H9 (cell line): Measurements from ENCODE around the gene MORC3.

- PRO-cap, result no peak
Measured at GRCh38 chr21:34826796-34827420, 158.1 kb downstream of the CLIC6 start.

DNA sequence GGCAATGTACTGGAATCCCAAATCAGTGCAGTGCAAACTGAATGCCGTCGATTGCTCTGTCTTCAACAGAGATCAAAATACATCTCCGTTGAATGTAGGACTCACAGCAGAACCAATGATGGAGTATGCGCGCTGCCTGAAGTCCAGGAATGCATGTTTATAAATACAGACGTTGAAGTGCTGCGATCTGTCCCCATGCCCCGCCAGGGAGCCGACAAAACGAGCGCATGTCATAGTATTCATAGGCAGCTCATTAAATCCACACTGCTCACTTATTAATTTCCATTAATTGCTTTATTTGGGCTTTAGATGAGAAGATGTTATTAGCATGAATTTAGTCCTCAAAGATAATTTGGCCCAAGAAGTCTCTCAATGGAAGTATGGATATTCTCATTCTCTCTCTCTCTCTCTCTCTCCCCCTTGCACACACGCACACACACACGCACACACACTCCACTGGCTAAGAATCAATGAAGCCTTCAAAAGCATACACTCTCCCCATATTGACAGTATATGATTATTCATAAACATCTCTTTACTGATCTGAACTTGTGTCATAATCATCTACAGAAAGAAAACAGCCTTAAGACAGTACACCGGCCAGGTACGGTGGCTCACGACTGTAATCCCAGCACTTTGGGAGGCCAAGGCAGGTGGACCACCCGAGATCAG is 175.2 kb downstream of the RUNX1 start:
- PRO-cap, result no peak

GRCh38 chr21:34878125-34878955 is 170.8 kb downstream of the RUNX1 start:
- PRO-cap, result no peak

GRCh38 chr21:34892196-34892550 is 156.9 kb downstream of the RUNX1 start:
- PRO-cap, result no peak

DNA sequence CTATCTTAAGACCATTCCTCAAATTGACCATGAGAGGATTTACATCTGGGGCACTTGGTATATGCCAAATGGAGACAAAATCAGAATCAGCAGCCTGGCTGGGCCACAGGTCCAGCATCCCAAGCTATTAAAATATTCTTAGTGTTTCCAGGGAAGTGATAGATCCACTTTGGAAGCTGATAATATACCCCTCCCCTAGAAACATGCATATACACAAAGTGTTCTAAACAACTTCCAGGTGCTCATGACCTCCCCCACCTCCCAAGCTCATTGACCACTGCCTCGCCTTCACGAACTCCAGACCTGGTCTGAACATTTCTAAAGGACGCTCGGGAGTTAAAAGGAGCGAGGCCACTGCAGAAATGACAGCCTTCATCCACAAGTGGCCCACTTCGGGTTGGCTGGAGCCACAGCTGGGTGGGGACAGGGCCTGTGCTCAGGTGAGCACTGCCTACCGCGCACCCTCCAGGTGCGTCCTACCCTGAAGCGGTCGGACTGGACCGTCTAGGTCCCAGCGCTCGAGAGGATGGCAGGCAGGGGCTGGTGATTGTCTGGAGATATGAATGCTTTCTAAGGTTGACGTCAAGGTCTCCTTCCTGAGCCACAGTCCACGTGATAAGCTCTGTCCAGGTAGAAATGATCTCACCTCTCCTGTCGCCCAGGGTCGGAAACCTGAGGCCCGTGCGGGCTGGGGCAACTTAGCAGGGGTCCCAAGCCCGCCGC is 1.2 kb upstream of the DOP1B start:
- PRO-cap, result bidirectional peak, plus-strand start at position 633 of the sequence, minus-strand start at position 561 of the sequence

DNA sequence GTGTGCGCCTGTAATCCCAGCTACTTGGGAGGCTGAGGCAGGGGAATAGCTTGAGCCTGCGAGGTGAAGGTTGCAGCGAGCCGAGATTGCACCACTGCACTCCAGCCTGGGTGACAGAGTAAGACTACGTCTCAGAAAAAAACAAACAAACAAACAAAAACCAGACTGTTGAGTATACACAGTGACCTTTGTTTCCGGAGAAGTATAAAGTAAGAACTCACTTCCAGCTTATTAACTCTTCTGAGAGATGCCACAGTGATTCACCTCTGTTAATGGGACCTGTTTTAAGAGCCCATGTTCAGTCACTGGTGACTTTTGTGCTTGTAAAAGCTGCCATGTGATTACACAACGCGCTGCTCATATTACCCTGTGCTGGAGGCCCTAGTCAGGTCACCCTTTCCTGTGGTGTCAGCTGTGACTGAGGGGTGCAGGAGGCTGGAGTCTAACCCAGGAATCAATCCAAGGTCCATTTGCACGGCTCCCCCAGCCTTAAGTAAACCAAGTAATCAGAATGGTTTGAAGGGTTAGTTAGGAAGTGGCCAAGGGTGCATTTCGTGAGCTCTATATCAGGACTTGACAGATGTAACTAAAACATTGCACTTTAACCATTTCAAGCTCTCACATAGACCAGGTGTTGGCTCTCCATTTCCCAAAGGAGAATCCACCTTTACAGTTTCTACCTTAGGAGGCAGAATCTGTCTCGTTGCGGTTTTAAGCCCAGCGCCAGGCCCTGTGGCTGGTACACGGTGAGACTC is 45.6 kb downstream of the DOP1B start:
- PRO-cap, result no peak

GRCh38 chr21:36288508-36288999 is 31.4 kb upstream of the MORC3 start:
- PRO-cap, result no peak

- PRO-cap, result bidirectional peak, plus-strand start at chr21:36320197, minus-strand start at chr21:36319952; bidirectional peak, plus-strand start at chr21:36320817, minus-strand start at chr21:36320510; unidirectional peak, minus-strand start at chr21:36320886
Measured at GRCh38 chr21:36320159-36320991, at the start of gene MORC3. Gene MORC3, plus strand, starts transcription at chr21:36320197.

GRCh38 chr21:36428395-36429132 is 43.4 kb downstream of the CHAF1B start:
- PRO-cap, result no peak

- PRO-cap, result no peak
Measured at GRCh38 chr21:36478042-36479013, 1.6 kb downstream of the CLDN14 start.

GRCh38 chr21:36499492-36500413 is 19.8 kb upstream of the CLDN14 start:
- PRO-cap, result no peak

DNA sequence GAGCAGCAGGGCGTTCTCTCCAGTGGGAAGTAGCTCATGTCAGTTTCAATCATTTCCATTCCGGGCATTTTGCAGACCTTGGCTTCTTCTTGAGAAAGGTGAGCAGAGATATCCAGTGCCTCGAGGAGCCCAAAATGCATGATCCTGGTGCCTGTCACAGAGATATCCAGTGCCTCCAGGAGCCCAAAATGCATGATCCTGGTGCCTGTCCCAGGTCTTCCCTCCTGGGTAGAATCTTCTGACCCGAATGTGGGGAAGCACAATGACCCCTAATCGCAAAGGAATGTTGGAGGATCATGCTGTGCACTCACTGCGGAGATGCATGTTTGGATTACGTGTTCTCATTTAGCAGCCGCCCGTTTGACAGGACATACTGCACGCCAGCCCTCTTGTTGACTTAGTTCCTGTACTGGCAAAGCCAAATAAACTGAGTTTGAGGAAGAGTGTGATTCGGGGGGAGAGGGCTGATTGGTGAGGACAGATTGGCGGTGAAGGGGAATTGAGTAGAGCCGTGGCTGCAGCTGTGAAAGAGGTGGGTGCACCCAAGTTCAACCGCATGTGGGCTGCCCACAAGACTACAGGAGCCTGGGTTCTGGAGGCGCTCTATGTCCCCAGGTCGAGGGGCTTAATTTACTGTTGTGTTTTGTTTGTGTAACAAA is 85.9 kb upstream of the SIM2 start:
- PRO-cap, result no peak

- PRO-cap, result no peak
Measured at GRCh38 chr21:36640647-36641314, 58.1 kb upstream of the SIM2 start.

DNA sequence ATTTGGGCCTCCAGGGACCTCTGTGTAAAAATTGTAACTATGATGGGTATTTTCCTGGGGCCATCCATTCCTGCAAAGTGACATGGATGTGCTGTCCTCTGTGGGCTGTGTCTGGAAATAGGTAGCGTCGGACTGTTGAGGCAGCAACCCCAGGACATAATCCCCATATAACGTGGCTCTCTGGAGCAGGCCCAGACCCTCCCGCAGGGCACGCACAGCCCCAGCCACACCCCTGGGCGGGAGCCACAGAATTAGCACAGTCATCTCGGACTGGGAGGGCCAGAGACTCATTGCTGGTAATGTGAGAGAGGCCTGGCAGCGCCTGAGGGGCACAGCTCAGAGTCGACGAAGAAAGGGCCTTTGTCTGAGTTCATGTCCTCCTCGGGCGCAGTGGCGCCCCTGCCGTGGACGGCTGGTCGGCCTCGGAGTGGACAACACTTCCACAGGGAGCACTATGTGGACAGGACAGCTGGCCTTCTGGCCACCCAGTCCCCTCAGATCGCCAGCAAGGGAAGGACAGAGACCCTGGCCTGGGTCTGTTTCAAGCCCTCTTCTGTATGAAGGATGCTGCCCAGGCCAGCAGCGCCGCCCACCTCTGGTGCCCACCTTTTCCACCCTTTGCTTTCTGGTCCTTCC is 20.1 kb downstream of the SIM2 start:
- PRO-cap, result no peak

- PRO-cap, result no peak
Measured at GRCh38 chr21:36728670-36729144, 29.8 kb downstream of the SIM2 start.

DNA sequence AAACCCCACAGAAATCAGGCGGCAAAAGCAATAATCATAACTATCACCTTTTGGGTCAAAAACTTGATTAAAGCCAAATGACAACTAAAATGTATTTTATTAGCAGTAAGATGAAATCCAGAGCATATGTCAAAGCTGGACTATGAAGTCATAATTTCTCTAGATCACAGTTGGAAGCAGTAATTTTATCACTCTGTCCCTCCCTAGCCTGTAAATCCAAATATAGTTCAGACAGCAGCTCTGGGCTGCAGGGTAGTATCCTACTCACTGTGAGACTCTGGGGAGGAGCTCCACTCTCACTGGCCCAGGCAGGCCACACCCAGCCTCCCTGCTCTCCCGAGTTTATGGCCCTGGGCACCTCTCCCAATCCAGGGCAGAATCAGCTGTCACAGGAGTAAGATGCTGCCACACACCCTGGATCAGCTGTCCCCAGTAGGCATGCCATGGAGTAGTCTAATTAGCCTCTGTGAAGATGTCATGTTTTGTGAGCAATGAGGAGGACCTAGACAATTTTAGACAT is 131.1 kb downstream of the HLCS start:
- PRO-cap, result no peak

- PRO-cap, result no peak
Measured at GRCh38 chr21:36985733-36986149, 19.3 kb upstream of the HLCS start.

DNA sequence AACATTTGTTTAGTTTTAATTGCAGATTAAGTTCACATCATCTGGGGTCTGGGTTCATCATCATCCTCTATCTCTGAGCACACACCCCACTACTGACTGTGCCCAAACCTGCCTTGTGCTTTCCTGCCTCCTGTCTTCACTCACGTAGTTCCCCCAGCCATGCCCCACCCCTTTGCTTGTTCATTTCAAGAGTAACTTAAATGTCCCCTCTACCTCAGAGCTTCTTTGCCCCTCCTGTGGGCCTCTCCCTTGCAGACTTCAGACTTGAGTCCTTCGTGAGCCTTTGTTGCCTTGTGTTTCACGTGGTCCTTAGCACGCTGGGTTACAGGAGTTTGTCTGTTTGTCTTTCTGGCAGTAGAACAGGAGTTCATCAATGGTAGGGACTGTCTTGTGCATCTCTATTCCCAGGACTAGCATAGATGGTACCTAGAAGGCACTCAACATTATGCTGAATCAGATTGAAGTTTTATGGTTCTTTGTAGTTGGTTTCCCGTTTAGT is 86.0 kb downstream of the TTC3 start:
- PRO-cap, result no peak

GRCh38 chr21:37379671-37380744 is 13.4 kb downstream of the DYRK1A start:
- PRO-cap, result no peak

GRCh38 chr21:37383733-37384243 is 17.2 kb downstream of the DYRK1A start:
- PRO-cap, result no peak